Left colon (tissue), 1 donor: ENCODE results near the gene RAB30.

GRCh38 chr11:78400007-78400600, 17.5 kb downstream of the GAB2 start:
- PRO-cap, result no peak

GRCh38 chr11:78416809-78417525, 653 bp downstream of the GAB2 start:
- PRO-cap, result bidirectional peak, plus-strand start at chr11:78417175, minus-strand start at chr11:78416963; bidirectional peak, plus-strand start at chr11:78417379, minus-strand start at chr11:78417349

DNA sequence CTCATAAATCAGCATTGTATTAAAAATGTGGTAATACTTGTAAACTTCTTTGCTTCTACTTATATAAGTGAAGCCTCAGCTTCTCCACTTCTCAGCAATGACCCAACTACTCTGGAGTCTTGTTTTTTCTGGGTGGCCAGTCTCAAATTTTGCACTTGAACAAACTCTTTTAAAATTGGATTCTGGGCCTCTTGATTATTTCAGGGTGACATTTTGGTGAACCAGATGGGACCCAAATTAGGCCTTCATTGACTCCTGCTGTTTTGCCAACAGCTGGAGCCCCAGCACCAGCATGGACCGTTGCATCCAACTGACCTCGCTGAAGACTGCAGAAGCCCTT, 41.8 kb downstream of the NARS2 start:
- PRO-cap, result no peak

GRCh38 chr11:78575047-78575716, 518 bp upstream of the NARS2 start:
- PRO-cap, result bidirectional peak, plus-strand start at chr11:78575272, minus-strand start at chr11:78575195

GRCh38 chr11:78683727-78684175, 109.1 kb upstream of the NARS2 start:
- PRO-cap, result no peak

GRCh38 chr11:78828569-78828821, 253.8 kb upstream of the NARS2 start:
- PRO-cap, result no peak

GRCh38 chr11:79244419-79244917, 196.4 kb downstream of the TENM4 start:
- PRO-cap, result no peak

DNA sequence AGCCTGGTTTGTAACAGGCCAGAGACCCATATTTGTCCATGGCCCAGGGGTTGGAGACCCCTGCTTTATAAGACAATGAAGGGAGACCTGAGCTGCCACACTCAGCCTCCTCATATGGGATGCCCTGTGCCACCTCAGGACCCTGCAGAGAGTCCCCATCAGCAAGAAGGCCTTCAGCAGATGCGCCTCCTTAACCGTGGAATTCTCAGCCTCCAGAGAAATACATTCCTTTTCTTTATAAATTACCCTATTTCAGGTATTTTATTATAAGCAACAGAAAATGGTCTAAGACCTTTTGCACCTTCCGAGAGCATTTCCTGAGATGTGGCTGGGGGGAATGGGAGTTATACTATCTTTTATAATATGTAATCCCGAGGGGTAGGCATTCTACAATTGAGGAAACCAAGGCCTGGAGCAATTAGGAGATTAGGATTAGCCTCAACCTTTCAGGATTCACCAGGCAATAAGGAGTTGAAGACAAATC, 139.9 kb upstream of the TENM4 start:
- PRO-cap, result no peak

GRCh38 chr11:81693290-81693489, 1040.5 kb downstream of the FAM181B start:
- PRO-cap, result unidirectional peak, minus-strand start at chr11:81693416

DNA sequence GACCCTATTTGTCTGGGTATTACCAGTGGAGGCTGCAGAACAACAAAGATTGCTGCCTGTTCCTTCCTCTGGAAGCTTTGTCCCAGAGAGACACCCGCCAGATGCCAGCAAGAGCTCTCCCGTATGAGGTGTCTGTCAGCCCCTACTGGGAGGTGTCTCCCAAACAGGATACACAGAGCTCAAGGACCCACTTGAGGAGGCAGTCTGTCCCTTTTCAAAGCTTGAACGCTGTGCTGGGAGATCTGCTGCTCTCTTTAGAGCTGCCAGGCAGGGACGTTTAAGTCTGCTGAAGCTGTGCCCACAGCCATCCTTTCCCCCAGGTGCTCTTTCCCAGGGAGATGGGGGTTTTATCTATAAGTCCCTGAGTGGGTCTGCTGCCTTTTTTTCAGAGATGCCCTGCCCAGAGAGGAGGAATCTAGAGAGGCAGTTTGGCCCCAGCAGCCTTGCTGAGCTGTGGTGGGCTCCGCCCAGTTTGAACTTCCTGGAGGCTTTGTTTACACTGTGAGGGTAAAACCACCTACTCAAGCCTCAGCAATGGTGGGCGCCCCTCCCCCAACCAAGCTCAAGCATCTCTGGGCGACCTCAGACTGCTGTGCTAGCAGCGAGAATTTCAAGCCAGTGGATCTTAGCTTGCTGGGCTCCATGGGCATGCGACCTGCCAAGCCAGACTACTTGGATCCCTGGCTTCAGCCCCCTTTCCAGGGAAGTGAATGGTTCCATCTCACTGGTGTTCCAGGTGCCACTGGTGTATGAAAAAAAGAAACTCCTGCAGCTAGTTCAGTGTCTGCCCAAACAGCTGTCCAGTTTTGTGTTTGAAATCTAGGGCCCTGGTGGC, 54.4 kb downstream of the DDIAS start:
- PRO-cap, result no peak

DNA sequence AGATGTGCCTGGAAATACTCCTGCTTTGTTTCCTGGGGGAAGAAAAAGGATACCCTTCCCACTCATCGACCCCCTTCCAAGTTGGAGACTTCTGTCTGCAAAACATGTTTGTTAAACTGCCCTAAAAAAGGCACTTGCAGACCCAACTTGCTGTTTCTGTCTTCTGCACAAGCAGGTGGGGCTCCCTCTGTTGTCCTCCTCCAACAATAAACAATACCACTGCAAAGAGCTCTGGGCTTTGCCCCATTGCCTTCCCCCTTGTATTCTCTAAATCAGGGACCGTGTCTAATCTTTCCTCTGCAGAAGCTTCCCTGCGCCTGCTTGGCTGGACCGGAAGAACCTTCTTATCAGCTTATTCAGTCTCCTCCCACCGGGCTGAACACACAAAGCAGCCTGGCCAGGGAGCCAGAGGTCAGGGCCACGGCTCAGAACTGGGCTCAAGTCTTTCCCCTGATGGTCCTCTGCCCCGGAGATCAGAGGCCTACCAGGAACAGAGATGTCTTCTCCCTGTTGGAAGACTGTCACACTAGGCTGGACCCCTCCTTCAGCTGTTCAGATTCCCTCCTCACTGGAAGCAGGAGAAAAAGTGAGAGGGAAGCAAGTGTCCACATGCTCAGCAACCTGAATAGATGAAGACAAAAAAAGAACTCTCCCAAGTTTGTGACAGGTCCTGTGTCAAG, 63.8 kb downstream of the RAB30 start:
- PRO-cap, result no peak

GRCh38 chr11:83044967-83045331, 26.7 kb downstream of the RAB30 start:
- PRO-cap, result no peak

DNA sequence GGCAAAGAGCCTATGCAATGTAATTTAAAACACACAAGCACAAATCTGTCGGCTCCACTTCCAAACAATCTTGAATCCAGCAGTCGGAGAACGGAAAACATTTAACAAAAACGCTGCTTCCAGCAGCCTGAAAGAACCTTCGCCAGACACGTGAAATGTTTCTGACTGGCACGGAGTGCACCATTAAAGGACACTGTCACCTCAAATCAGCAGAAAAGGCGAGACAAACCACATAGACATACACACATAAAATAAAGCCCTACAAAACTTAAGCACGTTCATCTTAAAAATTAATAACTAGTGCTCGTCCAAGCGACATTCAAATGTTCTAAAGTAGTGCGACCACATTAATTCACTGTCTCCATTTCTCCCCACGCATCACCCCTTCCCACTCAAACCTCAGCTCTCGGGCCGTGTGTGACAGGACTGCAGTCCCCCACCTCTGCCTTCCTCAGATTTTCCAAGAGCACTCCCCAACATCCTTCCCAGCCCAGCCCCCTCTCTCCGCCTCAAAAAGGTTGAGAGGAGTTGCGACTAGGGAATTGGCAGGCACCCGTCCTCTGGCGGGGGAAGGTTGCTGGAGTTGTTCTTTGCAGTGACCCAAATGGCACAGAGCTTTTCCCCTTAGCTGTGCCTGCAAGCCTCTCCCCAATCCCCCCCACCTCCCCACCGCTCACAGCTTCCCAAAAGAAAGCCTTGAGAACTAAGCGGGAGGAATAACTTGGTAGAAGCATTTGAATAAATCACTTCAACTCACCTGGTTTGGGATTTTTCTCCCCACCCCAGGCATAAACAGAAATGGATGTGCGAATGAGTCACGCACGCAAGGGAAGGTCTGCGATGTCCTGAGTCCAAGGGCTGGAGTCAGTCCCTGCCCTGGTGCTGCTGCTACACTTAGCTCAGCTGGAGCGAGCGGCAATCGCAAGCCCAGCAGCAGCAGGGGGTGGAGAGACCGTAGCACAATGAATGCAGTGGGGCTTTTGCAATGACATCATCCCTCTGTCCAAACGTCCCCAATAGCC, at the start of gene RAB30:
TSS of gene RAB30 (minus strand) at position 964 of the 1,022 bp plus-strand sequence.
- PRO-cap, result bidirectional peak, plus-strand start at position 867 of the sequence, minus-strand start at position 858 of the sequence; bidirectional peak, plus-strand start outside the sequence, minus-strand start at position 964 of the sequence

DNA sequence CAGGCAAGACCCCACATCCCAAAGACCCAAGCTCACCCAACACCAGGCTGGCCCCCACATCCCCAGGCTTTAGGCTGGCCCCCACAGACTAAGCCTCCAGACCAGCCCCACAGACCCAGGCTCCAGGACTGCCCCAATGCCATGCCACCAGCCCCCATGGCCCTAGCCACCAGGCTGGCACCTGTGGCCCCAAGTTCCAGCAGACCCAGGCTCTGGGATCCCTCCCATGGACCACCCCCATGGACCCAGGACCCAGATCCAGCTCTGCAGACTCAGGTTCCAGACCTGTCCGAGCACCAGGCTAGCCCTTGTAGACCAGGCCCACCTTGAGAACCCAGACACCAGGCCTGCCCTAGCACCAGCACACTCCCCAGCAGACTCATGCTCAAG, 28.2 kb upstream of the PCF11 start:
- PRO-cap, result no peak

- PRO-cap, result no peak
Measured at GRCh38 chr11:83176831-83177417, 16.6 kb upstream of the ANKRD42 start.

- PRO-cap, result no peak
Measured at GRCh38 chr11:83256351-83256879, 29.8 kb downstream of the CCDC90B start.

DNA sequence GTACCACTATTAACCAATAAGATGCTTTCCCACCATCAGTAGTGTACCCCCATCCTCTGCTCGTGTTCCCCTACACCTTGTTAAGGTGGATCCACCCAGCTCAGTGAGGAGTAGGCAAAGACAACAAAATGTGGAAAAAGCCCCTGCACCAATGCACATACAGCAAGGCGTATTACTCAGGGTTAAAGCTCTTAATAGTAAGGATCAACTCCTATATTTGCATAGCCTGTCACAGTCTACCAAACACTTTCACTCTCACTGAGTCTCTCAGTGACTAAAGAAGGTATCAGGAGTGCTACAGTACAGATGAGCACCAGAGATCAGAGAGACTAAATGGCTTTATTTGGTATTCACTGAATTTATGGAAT, 396.3 kb upstream of the CCDC90B start:
- PRO-cap, result no peak

- PRO-cap, result no peak
Measured at GRCh38 chr11:84307796-84308241, 1021.7 kb upstream of the CCDC90B start.

DNA sequence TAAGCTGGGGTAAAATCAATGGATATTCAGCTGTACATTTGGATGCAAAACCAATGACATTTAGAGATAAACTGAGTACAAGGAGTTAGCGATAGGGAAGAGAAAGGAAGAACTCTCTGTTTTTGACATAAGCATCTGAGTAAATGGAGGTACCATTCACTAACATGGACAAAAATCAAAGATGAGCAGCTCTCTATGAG, 585.6 kb downstream of the DLG2 start:
- PRO-cap, result unidirectional peak, plus-strand start at position 82 of the sequence

DNA sequence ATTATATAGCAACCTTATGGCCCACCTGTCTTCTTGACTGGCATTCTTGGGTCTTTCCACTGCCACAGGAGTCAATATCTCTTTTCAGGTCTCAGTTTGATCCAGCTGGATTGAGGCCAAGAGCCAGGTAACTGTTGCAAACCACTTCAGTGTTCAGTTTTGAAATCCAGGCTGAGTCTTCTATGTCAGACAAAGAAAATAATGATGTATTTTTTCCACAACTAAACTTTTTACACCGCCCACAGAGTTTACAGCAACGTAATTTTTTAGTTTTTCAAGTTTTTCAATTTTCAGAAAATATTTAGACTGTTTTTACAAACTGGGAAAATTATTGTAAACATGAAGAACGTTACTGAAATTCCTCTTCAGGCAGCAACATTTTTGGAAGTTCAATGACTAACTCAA, 568 bp downstream of the DLG2 start:
- PRO-cap, result no peak